LUHMES (cell line): ENCODE measurements around the gene C10orf88.

- PRO-cap: no peak
These were observed 6.6 kb upstream of the CUZD1 start for GRCh38 chr10:122852221-122852748.

DNA sequence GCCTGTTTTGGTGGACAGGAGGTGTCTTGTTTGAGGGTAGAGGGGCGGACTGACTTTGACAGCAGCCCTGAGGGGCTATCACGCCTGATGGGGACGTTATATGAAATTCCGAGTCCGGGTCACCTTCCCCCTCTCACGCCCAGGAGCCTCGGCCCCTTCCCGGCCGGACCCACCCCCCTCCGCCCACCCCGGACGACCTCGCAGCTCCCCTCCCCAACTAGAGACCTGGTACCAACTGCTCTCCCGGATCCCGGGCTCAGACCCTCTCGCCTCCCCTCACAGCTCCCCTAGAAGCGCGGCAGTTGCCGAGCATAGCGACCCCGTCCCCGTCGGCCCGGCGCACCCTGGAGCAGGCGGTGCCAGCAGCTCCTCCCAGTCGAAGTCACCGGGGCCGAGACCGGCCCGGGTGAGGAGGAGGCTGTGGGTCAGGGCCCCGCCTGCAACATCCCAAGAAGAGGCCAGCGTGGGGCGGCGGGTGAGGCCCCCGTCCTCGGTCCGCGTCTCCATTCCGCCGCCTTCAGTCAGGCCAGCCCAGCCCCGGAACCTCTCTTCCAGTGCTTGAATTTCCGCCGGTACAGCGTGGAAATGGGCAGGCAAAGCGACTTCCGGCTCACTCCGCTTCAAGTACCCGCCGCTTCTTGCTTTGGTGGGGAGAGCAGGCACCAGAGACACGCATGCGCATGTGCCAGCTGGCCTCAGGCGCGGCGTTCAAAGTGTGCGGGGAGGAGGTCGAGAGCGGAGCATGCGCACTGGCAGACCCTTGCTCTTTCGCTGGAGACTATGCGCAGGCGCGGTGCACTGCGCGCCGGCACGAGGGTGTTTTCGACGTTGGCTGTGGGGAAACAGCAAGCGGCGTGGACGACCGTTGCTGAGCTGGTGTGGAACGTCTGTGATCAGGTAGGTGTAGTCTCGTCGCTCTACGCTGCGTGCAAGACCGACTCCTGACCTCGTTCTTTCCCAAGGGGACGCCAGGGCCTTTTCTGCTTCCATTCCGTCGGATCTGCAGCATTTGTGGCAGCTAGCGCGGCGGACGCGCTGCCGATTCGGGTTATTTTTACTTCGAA, at the start of gene C10orf88:
Gene C10orf88, minus strand, starts transcription at position 556 of the 1,064 bp plus-strand sequence.
- PRO-cap: bidirectional peak, plus-strand start at position 786 of the sequence, minus-strand start at position 546 of the sequence

DNA sequence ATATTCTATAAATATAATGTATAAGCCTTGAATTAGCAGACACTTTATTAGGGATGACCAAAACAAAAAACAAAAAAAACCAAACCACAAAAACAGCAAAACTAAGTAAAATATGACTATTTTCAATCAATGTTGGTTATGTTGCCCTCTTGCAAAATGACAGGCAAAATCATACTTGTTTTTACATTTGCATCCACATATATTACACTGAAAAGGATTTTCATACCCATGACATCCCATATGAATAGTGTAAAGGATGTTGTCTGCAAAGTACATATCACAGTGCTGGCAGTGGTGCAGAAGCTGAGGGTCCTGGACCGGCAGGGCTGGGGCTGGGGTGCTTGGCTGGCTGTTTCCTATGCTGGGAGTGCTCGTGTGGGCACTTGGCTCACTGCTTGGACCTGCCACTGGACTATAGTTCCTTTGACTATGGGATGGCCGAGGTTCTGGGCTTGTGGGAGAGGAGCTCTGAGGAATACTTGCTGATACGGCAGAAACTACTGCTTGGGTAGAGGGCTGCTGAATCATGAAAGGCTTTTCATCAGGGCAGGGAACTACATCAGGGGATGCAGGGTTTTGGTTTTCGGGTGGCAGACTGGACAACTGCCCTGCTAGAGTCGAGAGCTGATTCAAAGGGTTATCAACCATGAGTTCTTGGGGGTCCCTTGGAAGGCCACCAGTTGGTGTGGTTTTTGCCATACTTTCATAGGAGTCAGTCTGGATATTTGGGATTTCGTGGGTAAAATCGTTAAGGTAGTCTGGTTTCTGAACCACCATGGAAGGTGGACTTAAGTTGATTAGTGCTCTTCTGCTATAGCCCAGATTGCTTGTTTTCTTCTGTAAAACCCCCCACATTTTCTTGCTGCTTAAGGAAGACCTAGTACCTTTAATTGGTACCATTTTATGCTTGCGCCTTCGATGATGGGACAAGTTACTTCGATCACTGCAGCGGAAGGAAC, 13.7 kb downstream of the PSTK start:
- PRO-cap: no peak

DNA sequence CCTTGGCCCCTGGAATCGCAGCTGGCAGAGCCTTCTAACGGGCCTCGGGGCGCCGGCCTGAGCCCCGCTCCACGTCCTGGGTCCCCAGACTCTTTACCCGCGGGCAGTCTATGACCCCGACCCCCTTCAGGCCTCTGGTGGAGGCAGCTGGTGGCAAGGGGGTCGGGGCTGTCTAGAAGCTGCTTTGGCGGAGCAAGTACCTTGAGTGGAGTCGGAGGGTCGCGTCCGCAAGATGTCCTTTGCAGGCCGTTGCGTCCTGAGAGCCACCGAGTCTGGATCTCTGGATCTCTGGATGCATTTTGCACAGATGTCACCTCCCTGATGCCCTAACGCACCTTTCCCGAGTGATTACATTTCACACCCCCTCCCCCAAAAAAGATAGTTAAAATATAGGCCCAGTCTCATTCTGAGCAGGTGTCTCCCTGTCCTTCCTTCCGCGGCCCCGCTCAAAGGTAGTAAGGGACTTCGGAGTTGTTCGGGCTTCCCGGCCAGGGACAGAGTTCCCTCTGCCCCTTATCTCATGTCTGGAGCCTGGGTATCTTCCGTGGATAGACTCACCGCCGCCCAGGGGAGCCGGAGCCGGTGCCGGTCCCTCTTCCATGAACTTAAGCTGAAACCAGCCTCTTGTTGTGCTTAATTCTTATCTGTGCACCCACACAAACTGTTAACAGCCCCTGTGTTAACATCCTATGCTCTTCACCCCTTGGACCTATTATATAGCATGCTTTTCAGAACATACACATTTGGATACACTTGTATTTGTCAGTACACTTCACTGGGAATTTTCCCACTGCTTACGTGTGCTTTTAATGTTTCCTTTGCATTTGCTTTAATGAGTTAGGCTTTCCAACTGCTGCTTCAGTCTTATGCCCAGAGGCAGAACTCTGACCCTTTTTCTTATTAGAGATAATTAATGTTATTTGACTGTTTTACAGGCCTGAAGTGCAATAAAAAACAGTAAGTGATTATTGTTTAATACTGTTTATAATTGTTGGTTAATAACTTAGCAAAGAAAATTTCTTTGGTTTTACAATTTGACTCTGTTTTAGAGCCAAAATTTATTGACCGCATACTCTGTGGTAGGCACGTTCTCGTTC, 655 bp downstream of the ACADSB start:
- PRO-cap: no peak

- PRO-cap: no peak
These were observed 11.4 kb downstream of the ACADSB start for GRCh38 chr10:123020064-123020839.

- PRO-cap: no peak
These were observed 25.6 kb downstream of the ACADSB start for GRCh38 chr10:123034352-123034829.

DNA sequence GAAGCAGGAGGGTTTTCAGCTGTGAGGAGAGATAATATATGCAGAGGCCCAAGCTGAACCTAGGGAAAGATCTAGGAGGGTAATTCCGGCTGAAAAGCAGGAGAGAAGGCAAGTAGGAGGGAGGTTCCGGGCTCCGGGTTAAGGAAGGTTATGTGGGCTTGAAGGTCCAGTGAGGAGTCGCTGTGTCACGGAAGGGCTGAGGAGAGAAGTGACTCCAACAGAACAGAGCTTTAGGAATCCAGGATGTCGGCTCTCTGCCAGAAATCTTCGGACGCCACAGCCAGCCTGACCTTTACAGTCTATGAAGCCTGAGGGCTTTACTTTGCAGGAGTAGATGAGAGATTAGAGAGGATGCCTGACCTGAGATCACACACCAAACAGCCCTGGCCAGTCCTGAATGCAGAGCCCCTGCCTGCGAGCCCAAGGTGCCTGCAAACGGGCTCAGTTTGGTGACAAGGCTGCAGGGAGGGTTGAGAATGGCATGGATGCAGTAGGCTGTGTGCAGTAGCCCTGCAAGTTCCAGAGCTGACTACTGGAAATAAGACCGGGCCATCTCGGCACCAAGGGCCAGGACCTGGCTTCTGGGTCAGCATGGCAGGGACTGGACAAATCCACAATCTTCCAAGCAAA, 77.8 kb downstream of the GPR26 start:
- PRO-cap: no peak

- PRO-cap: no peak
These were observed 84.2 kb downstream of the CPXM2 start for GRCh38 chr10:123807373-123807904.

GRCh38 chr10:123857921-123858463, 33.6 kb downstream of the CPXM2 start:
- PRO-cap: no peak

- PRO-cap: no peak
These were observed 82.7 kb downstream of the CHST15 start for GRCh38 chr10:124010679-124011128.

DNA sequence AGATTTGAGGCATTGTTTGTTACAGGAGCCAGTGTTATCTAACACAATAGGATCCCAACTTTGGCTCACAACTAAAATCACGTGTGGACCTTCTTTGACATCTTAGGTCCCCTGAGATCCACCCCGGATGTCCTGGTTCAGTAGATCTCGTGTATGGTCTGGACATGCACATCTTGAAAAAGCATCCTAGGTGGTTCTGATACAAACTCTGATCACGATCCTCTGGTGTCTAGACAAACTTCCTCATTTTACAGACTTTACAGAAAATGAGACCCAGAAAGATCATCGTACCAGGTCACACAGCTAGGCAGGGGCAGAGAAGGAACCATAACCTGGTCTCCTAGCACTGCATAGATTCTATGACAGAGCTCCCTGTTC, 30.7 kb upstream of the CHST15 start:
- PRO-cap: no peak

DNA sequence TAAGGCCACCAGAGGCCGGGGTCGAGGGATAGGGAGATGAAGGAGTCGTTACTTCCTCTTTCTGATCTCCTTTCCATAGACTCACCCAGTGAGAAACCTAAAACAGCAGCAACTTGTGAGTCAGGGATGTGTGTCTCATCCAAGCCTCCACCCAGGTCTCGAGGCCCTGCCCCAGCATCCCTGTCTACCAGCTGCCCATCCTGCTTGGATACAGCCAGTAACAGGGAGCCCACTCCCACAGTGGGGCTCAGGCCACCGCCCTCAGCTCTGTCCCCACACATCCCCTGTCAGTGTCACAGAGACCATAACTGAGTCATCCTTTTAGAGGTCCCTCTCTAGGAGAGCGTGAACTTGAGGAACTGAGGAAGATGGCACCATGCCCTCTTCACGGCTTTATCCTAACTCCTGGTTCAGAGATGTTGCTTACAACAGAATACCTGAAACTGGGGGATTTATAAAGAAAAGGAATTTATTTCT, 49.6 kb upstream of the CHST15 start:
- PRO-cap: no peak

DNA sequence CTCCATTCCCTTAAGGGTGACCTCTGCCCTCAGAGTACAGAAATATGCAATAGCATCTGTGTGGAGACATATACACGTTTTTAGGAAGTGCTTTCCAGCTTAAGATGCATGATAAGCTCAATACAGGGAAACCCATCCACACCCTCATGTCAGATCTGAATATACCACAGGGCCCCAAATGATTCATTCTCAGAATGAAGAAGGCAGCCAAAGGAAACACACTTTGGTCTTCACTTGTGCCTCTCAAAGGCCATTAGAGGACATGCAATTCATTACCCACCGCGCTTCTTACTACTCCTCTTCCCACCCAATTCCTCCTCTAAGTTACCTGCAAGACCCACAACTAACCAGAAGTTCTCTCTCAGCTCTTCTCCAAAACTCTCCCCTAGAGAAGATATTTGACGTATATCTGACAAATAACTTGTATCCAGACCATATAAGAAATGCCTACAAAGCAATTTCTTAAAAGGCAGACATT, 103.1 kb downstream of the OAT start:
- PRO-cap: no peak

- PRO-cap: no peak
These were observed 15.1 kb downstream of the OAT start for GRCh38 chr10:124403479-124404070.

DNA sequence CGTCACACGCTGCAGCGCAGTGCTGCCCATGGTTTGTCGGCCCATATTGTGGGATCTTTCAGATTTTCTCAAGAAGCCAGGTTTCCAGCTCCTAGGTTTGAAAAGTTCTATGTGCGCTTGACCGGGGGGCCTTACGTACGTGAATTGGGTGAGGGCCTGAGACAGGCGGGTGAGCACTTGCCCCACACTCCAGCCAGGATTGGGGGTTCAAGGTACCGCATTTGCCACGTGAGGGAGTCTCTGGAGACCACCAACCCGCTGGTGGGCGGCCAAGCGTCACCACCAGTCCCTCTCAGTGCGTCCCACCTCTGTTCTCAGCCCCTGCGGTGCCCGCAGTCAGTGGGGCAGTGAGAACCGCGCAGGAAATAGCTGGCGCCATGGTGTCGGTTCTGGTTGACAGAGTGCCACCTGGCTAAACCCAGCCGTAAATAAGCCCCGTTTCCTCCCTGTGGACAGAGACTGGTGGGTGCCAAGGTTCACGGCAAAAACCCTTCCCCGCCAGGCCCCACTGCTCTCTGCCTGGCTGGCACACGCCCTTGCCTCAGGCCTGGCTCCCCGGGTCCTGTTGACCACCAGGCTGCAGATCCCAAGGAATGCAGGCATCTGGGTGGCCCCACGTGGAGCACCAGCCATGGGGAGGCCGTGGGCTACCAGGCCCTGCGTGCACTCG, 139.8 kb downstream of the LHPP start:
- PRO-cap: no peak

DNA sequence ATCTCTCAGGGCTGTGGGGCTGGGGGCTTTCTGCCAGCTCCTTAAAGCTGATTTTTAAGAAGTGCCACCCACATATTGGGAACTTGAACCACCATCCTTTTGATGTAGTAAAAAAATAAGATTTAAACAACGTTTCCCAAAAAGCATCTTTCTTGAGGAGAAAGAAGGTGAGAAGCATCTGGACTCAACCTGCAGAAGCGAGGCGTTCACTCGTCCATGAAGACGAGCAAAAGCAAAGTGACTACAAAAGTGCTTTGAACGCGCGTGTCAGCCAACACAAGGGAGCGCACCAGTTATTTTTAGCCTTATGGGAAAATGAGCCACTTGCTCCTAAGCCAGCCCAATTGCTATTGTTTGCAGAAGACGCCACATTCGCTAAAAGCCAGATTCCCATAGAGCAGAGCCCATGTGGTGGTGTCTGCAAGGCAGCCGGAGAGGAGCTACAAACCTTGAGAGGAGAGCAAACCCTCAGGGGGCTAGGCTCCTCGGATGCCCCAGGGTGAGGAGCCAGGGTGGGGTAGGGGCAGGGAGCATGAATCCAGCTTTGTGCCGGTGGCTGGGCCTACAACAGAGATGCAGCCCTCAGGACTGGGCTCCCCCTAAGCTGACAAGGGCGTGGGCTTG, 122.5 kb downstream of the FAM53B start:
- PRO-cap: no peak

GRCh38 chr10:124629365-124630053, 114.7 kb downstream of the FAM53B start:
- PRO-cap: no peak

DNA sequence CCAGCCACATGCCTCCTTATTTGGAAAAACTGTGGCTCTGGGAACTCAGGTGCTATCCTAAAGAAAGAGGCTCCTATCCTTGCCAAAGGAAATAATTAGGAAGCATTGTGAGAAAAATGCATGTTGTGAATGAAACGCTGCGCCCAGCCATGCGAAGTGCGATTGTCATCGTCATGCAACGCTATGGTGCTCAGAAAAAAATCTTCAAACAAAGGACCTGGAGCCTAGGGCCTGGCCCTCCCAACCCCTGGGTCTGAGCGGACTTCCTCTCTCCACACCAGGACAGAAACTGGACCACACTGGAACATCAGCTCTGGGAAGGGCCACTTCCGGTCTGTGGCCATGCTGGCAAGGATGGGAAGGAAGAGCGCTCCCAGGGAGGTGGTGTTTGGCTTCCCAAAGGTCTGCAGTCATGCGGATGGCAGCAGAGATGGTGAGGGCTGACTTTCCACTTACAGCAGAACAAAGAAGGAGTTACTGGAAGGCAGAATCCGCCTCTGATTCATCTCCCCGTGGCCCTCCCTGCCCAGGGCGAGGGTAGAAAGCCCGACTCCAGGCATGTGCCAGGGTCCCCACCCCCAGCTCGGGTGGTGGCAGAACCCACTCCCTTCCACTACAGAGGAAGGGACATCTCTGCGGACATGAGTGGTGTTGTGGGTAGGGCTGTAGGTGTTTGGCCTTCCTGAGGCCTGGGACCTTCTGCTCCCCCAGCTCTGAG, 90.0 kb downstream of the FAM53B start:
- PRO-cap: no peak

GRCh38 chr10:124657796-124658313, 86.3 kb downstream of the FAM53B start:
- PRO-cap: no peak

- PRO-cap: no peak
These were observed 66.9 kb downstream of the FAM53B start for GRCh38 chr10:124677083-124677822.